HT1080 (cell line): ENCODE measurements around the genes HRH2, SIMC1, NOP16 and MXD3.

DNA sequence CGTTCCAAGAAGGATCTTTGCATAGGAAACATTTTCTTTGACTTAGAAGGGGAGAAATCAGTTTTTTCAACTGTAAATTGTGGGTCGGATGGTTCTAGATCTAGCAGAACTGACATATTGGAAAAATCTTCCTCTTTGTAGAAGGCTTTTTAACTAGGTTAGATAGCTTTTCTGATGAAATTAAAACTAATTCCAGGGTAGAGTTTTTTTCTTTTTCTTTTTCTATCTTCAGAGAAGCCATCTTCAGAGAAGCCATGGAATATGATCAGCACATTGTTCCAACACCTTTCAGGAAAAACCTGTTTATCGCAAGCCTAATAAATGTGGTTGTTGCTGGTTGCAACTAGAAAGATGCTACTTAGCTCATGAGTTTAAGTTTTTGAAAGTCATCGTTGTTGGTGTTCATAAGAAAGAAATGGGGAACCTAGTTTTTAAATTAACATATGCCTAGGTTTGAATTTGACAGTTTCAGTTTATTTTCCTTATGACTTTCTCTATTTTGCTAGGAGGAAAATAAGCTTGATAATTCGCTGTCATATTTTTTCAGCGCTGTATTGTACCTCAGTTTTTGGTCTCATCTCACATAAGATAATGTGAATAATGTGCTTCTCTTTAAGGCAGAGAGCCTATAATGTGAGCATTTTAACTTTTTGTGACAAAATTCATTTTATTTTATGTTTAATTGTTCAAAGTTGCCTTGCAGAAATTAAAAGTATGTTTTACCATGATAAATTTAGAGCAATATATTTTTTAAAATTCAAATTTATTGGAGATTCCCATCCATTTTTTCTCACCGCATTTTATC lies 7.7 kb downstream of the CPEB4 start:
RAMPAGE:
- cytosol, long total RNA = no peak
- long total RNA = no peak
- nucleus, long total RNA = no peak

RAMPAGE:
- cytosol, long total RNA = no peak
- long total RNA = no peak
- nucleus, long total RNA = no peak
These were observed 25.5 kb downstream of the CPEB4 start for GRCh38 chr5:173913532-173914067.

DNA sequence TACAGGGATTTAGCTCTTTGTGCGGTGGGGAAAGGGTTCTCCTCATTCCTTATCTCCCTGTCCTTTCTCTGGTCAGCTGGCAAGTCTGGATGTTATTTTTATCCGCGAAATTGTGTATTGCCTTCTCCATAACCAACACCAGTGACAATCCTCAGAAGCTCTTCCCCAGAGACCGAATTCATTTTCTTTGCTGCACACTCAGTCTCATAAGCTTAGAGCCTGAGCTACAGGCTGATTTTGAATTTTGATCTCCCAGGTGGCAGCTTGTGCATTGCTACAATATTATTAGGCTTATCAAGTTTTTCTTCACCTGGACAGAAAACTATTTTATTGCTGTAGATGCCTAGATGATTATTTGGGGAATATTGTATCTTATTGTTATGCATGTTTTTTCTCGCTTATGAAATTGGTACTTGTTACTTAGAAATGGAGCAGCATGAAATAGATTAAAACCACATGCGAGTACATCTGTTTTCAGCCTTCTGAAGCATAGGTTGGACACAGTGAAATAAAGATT lies 27.3 kb downstream of the CPEB4 start:
RAMPAGE:
- cytosol, long total RNA = no peak
- long total RNA = no peak
- nucleus, long total RNA = no peak

DNA sequence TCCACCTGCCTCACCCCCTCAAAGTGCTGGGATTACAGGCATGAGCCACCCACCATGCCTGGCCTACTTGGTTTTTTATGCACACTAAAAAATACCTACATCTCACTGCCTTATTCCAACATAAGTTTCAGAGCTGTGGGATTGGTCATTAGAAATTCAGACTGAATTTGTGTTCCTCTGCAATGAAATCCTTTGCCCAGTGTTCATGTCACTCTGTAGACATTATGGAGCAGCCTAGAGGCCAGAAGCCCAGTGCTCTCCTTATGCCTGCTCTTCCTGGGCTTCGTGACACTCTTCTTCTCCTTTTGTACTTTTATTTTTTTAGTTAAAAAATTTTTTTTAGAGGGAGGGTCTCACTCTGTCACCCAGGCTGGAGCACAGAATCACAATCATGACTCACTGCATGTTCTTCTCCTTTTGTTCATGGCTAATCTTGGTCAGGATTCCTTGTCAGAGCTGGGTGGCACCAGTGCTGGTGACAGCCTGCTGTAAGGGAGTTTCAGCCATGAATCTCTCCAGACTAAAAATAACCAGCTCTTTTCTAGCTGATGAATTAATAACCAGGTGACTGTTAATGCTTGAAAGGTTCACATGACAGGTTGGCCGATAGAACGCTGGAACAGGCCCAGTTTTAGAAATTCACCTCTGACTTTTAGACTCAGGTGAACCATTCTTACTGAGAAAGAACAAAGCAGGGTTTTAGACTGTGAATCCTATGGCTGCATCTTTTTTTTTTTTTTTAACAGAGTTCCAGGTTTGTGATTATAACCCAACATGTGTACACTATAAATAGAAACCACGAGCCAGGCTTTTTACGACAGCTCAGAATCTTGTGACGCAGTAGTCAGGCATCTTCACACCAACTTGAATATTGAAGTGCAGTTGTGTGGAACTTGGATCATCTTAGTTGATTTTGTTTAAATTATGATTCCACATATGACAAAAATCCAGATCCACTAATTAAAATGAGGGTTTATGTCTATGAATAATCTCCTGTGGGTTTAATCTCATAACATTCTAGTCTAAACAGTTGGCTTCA lies 34.0 kb upstream of the C5orf47 start:
RAMPAGE:
- cytosol, long total RNA = no peak
- long total RNA = no peak
- nucleus, long total RNA = no peak

DNA sequence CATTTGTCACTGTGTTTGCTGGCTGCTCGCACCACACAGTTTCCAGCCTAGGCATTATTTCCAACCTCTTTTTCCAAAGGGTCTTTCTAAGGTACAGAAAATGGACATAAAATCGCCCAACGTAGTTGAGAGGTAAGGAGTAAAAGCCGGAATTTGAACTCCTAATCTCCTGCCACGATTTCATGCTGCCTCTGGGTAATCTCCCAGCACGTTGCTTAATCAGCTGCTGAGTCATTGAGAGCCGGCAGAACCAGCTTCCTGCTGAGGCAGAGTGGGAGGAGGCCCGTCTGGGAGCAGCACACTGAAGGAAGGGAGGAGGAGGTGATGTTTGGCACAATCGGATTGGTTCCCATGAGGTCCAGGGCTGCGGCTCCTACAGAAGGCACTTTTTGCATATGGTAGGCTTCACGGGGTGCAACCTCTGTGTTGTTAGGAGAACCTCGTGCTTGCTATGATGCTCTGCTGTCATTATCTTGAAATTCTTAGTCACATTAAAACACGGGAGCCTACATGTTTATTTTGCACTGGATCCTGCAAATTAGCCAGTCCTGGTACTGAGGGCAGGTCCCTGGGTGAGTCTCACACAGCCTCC lies 191.8 kb upstream of the MSX2 start:
RAMPAGE:
- cytosol, long total RNA = no peak
- long total RNA = no peak
- nucleus, long total RNA = no peak

DNA sequence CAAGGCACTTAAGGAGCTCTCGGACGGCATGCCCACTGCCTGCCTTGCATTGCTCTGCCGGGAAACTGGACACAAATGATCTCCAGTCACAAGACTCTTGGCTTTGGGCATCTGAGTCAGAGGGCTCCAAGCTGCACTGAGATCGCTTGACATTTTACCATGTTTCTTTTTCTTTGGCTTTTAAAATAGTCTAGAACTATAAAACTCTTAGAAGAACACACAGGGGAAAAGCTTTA lies 43.6 kb upstream of the HRH2 start:
RAMPAGE:
- cytosol, long total RNA = no peak
- long total RNA = no peak
- nucleus, long total RNA = no peak

DNA sequence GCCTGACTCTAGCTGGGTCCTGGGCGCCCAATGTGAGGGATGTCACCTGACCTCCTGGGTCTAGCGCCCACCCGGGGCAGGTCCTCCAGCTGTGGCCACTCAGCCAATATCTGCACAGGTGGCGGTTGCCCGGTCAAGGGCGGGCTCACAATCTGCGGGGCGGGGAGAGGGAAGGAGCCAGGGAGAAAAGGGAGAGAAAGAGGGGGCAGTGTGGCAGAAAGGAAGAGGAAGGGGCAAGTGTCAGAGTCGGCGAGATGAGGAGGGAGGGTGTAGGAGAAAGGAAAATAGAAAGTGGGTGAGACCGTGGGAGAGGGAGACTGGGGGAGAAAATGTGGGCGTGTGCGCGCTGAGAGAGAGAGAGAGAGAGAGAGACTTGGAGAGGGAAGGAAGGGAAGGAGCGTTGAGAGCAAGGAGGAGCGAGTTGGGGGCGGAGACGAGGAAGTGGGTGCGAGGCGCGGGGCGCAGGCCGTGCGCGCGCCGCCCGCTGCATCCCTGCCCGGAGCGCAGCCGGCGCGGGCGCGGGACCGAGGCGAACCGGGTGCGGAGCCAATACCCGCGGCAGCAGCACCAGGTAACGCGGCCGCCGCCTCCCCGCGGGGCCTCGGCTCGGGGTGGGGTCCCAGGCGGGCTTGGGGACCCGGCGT lies at the start of gene HRH2:
TSS of gene HRH2 (plus strand) at position 487 of the 644 bp plus-strand sequence.
RAMPAGE:
- cytosol, long total RNA = no peak
- long total RNA = no peak
- nucleus, long total RNA = no peak

GRCh38 chr5:175797479-175798108 lies 73.8 kb upstream of the CPLX2 start:
RAMPAGE:
- cytosol, long total RNA = no peak
- long total RNA = no peak
- nucleus, long total RNA = no peak

RAMPAGE:
- cytosol, long total RNA = no peak
- long total RNA = no peak
- nucleus, long total RNA = no peak
These were observed at the start of gene SIMC1 for GRCh38 chr5:176237854-176238955. Gene SIMC1 (plus strand): TSS chr5:176238424.

DNA sequence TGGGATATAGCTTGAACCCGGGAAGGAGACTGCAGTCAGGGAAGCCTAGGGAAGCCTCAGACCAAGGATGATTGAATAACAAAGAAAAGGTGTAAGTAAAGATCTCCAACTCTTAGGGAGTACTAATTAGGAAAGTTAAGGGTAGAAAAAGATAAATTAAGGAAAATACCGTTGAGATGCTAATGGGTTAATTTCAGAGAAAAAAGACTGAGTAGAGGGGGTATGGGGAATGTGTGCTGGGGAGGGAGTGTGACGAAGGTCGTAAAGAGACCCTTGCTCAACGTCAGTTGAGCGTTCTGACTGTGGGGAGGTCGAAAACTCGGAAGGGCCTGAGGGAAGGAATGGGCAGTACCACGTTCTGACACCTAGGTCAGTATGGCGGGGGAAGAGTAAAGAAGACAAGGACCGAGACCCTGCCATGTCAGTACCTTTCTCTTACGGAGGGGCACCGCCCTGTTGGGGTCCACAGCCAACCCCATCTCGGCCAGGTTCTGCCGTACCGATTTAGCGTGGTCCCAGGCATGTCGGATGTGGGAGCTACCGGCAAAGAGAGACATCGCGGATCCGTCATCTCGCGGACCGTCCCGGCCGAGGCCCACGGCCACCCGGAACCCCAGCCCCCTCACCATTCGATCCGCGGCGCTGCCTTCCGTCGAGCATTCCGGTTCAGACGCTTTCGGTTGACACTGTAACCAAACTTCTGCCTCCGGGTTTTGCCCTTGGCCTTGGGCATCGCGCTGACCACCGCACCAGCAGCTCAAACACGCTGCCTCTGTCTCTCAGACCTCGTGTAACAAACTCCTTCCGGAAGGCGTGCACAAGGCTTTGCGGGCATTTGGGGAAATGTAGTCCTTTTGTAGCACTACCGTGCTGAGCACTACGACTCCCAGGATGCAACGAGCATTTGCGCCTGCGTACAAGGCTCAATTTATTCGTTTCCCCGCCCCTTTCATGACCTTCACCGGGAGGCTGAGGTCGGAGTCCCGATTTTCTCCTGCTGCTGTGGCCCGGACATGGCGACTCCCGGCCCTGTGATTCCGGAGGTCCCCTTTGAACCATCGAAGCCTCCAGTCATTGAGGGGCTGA lies at the start of gene NOP16:
TSS of gene NOP16 (minus strand) at position 792 of the 1,086 bp plus-strand sequence.
RAMPAGE:
- cytosol, long total RNA = start-site peak on the minus strand centred at position 786 of the sequence, 55 bp wide, 1,804 and 1,836 reads in 2 replicates; start-site peak on the plus strand centred at position 967 of the sequence, 51 bp wide, 2,072 and 952 reads in 2 replicates
- long total RNA = start-site peak on the minus strand centred at position 786 of the sequence, 64 bp wide, 1,866 reads; start-site peak on the plus strand centred at position 972 of the sequence, 57 bp wide, 2,423 reads
- nucleus, long total RNA = no peak

DNA sequence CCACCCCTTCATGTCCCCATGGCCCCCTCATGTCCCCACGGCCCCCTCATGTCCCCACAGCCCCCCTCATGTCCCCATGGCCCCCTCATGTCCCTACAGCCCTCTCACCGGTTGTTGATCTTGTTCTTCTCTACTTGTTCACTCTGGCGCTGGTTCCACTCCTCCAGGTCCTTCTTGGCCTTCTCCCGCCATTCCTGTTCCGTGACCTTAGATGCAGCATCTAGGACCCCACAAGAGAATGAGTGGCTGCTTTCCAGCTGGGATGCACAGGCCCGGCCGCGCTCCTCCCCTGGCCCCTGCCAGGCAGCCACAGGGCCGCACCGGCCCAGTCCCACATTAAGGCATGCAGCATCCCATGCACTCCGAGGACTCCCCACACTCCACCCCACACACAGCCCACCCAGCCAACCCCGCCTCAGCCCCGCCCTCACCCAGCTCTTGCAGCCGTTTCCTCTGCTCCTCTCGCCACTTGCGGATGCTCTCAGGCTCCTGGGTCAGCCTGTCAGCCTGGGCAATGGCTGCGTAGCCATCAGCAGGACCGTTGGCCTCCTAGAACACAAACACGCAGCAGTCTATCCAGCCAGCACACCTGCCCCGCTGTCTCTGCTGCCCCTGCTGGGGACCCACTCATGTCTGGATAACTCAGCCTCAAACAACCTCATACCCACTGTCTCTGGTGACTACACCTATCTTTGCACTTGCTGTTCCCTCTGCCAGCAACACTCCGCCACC lies 9.1 kb downstream of the HIGD2A start:
RAMPAGE:
- cytosol, long total RNA = no peak
- long total RNA = no peak
- nucleus, long total RNA = no peak

RAMPAGE:
- cytosol, long total RNA = no peak
- long total RNA = no peak
- nucleus, long total RNA = no peak
These were observed 13.5 kb downstream of the RNF44 start for GRCh38 chr5:176523753-176523952.

DNA sequence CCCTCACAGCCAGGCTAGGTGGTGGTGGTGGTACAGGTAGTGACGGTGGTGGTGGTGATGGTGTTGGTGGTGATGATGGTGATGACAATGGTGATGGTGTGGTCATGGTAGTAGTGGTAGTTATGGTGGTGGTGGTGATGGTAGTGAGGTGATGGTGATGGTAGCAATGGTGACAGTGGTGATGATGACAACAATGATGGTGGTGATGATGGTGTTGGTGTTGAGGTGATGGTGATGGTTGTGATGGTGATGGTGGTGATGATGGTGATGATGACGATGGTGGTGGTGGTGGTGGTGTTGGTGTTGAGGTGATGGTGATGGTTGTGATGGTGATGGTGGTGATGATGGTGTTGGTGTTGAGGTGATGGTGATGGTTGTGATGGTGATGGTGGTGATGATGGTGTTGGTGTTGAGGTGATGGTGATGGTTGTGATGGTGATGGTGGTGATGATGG lies 18.4 kb downstream of the GPRIN1 start:
RAMPAGE:
- cytosol, long total RNA = no peak
- long total RNA = no peak
- nucleus, long total RNA = no peak

DNA sequence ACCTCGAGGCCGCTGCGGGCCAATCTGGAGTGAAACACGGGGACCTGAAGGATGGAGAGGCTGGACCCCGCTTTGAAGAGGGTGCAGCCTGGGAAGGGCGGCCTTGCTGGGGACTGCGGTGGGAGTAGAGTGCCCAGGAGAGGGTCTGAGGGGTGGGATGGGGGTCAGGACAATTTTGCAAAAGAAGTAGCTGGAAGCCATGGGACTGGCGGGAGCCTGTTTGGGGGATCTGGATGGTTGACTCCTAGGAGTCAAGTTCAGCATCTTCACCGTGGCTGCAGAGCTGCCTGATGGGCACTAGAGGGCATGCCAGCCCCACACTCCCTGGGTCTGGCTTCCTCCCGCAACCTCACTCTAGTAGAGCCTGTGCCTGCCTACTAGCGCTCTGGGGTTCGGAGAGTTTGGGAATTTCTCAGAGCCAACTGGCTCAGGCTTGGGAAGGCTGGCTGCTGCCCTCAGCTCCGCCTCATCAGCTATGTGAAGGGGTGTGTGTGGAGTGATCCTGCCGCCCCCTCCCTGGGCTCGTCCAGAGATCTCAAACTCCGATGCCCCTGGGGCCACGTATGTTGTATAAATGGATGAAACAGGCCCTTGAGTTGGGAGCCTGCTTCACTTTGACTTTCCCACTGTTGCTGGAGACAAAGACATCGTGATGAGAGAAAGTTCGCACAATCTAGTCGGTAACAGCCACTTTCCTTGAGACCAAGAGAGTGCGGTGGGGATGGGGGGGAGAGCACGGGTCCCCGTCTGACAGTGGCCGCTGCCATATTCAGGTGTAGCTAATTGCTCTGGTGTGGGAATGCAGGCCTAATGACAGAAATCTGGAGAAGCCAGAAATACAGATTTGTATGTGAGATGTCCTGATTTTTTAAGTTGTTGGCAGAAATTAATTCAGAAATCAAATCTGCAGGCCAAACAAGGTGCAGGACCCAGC lies 10.9 kb downstream of the TSPAN17 start:
RAMPAGE:
- cytosol, long total RNA = no peak
- long total RNA = no peak
- nucleus, long total RNA = no peak

DNA sequence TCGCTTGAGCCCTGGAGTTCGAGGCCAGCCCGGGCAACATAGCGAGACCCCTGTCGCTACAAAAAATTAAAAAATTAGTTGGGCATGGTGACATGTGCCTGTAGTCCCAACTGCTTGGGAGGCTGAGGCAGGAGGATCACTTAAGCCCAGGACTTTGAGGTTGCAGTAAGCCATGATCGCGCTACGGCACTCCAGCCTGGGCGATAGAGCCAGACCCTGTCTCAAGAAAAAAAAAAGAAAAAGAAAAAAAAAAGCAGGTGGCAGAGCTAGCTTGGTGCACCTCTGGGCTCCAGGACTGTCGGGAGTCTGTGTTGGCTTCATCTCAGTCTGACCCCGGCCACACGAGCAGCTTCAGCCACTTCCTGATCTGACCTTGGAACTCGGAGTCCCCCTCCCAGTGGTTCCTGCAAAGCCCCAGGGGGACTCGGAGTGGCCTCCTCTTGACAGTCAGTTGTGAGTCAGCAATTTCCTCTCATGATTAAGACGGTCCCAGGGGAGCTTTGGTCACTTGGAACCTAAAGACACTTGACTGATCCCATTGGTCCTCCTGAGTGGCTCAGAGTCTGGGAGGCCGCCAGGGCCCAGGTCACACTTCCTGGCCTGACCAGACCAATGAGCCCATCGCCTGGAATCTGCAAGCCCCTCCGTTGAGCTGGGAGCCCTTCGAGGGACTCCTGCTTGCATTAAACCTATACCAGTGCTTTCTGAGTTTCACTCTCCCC lies 28.9 kb downstream of the TSPAN17 start:
RAMPAGE:
- cytosol, long total RNA = no peak
- long total RNA = no peak
- nucleus, long total RNA = no peak

RAMPAGE:
- cytosol, long total RNA = no peak
- long total RNA = no peak
- nucleus, long total RNA = no peak
These were observed 7.8 kb downstream of the UNC5A start for GRCh38 chr5:176817848-176818820.

DNA sequence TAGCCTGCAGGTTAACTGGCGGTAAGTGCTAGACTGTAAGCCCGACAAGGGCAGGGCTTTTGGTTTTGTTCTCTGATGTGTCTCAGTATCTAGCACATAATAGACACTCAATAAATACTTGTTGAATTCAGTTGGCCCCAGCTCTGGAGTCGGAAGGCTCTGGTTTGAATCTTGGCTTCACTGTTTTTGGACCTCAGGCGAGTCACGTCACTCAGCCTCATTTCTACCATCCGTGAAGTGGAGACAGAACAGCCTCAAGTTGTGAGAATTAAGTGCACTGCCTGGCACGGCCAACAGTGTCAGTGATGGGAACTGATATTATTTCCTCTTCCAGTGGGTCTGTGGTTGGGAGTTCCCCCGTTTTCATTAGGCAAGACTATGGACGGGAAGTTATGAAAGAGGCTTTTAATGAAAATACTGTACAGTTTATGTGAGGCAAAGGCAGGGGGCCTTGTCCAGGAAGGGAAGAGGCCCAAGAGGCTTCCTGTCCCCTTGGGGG lies 3.3 kb downstream of the PRELID1 start:
RAMPAGE:
- cytosol, long total RNA = no peak
- long total RNA = no peak
- nucleus, long total RNA = no peak

GRCh38 chr5:177310796-177311283 lies 858 bp downstream of the MXD3 start:
RAMPAGE:
- cytosol, long total RNA = no peak
- long total RNA = no peak
- nucleus, long total RNA = no peak

RAMPAGE:
- cytosol, long total RNA = start-site peak on the minus strand at chr5:177311881-177311941, 50 and 24 reads in 2 replicates; start-site peak on the minus strand at chr5:177312236-177312329, 24 and 26 reads in 2 replicates
- long total RNA = no peak
- nucleus, long total RNA = no peak
These were observed at the start of gene MXD3 for GRCh38 chr5:177311558-177312719. Gene MXD3 (minus strand): TSS chr5:177311898.

GRCh38 chr5:177355737-177356203 lies 2.0 kb upstream of the RGS14 start:
RAMPAGE:
- cytosol, long total RNA = no peak
- long total RNA = no peak
- nucleus, long total RNA = no peak